Smooth muscle cell (in vitro differentiated cells): ENCODE measurements around a stretch of chr1.

DNA sequence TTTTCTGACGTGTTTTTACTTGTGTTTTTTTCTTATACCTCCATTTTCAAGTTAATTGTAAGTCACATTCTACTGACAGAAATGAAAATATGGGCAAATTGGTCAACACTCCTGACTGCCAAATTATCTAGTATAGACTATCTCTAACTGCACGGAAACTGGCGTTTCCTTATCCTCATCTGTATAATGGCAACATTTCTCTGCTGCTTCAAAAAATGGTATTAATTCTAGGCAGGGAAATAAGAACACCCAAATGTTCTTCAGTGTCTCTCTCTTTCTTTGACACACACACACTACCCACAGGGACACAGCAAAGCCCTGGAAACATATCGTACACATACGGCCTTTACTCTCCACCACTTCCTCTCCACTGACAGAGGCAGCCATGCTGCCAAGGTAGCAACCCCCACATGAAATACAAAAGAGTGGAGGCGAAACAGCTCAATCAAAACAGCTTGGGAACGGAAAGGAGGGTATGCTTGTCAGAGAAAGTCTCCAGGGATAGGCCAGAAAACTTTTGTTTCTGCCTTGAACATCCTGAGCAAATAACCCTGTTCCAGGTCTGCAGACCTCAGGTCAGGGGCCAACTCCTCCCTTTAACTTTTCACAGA is 18.3 kb downstream of the KIAA0319L start:
- RAMPAGE, long total RNA = no peak

- RAMPAGE, long total RNA = no peak
Observed at GRCh38 chr1:35554854-35555347, 2.3 kb downstream of the KIAA0319L start.

- RAMPAGE, long total RNA = no peak
Observed at GRCh38 chr1:35566051-35566502, 7.0 kb upstream of the TFAP2E start.

GRCh38 chr1:35883549-35884381 is 756 bp downstream of the AGO1 start:
- RAMPAGE, long total RNA = no peak

GRCh38 chr1:36150628-36151451 is 1.6 kb upstream of the TRAPPC3 start:
- RAMPAGE, long total RNA = no peak

DNA sequence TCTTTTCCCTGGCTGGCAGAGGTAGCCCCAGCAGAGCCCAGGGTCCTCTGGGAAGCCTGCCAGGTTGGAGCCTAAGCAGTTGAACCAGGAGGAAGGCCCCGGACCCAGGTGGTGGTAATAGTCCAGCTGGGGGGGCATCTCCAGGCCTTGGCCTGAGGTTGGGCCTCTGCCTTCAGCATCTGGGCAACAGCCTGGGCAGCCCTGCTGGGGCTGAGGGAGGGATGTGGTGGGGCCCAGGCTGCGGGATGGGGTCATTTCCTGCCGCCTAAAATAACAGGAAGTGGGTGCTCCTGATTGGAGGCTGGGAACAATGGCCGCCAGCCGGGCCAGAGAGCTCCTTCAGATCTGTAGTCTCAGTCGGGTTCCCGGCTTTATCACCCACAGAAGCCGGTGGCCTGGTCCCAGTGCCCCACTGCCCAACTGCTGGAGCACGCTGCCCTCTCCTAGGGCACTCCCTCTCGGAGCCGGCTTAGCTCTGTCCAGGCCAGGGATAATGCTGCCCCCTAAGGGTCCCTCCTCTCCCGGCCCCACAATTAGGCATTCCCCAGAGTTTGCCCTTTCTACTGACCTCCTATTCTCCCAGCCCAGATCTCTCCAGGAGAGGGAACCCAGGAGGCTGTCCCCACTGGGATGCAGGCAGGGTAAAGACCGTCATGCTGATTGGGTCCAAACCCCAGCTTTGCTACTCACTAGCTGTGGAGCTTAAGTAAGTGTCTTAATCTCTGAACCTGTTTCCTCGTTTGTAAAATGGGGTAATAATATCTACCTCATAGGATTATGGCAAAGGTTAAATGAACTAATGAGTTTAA is 5.0 kb downstream of the MAP7D1 start:
- RAMPAGE, long total RNA = no peak

GRCh38 chr1:36225301-36225957 is 1.2 kb downstream of the THRAP3 start:
- RAMPAGE, long total RNA = no peak

DNA sequence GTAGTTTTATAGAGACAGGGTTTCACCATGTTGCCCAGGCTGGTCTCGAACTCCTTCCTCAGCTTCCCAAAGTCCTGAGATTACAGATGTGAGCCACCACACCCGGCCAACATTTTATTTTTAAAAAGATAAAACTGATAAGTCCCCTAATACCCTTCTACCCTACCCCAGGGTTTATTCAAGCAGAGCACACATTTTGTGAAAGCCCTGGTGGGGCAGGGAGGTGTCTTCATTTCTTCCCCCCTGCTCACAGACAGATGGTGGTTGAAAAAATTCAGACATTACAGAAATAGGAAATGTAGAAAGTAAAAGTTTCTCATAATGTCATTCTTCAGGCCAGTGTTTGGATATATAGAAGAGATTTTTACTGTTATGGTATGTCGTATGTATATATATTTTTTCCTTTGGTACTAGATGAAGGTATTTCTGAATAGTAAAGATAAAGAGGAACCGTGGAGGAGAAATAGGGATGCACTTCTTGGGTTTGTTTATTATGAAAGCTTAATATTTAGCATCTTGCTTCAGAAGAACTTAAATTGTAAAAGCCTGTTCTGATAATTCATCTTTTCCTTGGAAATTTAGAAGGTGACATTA is 10.0 kb downstream of the THRAP3 start:
- RAMPAGE, long total RNA = no peak

DNA sequence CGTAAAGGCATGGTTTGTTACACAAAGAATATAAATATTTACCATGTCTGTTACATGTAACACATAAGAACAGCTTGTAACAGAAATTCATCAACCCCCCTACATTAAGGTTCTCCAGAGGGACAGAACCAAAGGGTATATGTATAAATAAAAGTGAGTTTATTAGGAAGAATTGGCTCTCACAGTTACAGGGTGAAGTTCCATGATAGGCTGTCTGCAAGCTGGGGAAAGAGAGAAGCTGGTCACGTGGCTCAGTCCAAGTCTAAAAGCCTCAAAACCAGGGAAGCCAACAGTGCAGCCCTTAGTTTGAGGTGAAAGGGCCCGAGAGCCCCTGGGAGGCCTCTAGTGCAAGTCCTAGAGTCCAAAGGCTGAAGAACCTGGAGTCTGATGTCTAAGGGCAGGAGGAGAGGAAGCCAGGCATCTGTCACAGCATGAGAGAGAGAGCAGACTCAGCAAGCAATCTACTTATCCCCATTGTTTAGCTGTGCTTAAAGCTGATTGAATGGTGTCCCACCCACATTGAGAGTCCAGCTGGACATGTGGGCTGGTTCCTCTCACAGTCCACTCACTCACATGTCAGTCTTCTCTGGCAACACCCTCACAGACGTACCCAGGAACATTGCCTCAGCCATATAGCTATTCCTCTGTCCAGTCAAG is 15.9 kb downstream of the THRAP3 start:
- RAMPAGE, long total RNA = no peak

DNA sequence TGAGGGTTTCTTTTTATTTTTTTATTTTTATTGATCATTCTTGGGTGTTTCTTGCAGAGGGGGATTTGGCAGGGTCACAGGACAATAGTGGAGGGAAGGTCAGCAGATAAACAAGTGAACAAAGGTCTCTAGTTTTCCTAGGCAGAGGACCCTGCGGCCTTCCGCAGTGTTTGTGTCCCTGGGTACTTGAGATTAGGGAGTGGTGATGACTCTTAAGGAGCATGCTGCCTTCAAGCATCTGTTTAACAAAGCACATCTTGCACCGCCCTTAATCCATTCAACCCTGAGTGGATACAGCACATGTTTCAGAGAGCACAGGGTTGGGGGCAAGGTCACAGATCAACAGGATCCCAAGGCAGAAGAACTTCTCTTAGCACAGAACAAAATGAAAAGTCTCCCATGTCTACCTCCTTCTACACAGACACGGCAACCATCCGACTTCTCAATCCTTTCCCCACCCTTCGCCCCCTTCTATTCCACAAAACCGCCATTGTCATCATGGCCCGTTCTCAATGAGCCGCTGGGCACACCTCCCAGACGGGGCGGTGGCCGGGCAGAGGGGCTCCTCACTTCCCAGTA is 19.0 kb downstream of the THRAP3 start:
- RAMPAGE, long total RNA = no peak

DNA sequence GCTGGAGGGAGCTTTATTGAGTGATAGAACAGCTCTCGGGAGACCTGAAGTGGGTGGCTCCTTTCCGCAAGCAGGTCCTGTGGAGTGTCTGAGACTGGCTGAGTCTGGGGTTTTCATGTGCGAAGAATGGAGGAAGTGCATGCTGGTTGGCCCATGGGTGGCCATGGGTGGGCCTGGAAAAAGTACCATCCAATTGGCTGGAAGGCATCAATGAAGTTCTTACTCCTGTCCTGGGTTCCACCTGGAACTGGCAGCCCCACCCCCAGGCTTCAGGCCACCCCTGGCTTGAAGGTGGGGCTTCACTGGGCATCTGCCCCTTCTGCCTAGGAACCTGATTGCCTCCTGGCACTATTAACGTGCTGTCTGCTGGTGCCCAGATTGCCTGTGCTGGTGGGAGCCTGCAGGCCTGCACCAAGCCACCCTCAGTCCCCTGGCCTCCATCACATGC is 3.7 kb upstream of the LSM10 start:
- RAMPAGE, long total RNA = no peak

GRCh38 chr1:36664485-36664914 is 181.8 kb upstream of the CSF3R start:
- RAMPAGE, long total RNA = no peak

DNA sequence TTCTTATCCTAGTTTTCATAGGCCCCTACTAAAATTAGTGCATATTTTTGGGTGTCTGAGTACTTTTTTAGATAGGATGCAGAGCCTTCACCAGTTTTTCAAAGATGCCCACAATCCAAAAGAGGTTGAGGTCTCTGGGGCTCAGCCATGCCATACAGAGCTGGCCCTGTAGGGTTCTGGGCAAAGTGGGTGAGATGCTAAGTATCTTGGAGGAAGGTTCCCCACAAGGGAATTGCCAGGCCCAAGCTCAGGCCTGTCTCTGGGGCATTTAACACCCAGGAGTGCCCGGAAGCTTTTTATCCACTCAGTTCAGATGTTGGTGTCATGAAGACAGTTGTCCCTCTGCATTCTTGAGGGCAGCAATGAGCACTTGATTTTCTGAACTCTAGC is 19.7 kb upstream of the GRIK3 start:
- RAMPAGE, long total RNA = no peak

- RAMPAGE, long total RNA = no peak
Observed at GRCh38 chr1:37479913-37480352, 5.6 kb downstream of the ZC3H12A start.

- RAMPAGE, long total RNA = no peak
Observed at GRCh38 chr1:37513048-37513624, 1.4 kb downstream of the MEAF6 start.

DNA sequence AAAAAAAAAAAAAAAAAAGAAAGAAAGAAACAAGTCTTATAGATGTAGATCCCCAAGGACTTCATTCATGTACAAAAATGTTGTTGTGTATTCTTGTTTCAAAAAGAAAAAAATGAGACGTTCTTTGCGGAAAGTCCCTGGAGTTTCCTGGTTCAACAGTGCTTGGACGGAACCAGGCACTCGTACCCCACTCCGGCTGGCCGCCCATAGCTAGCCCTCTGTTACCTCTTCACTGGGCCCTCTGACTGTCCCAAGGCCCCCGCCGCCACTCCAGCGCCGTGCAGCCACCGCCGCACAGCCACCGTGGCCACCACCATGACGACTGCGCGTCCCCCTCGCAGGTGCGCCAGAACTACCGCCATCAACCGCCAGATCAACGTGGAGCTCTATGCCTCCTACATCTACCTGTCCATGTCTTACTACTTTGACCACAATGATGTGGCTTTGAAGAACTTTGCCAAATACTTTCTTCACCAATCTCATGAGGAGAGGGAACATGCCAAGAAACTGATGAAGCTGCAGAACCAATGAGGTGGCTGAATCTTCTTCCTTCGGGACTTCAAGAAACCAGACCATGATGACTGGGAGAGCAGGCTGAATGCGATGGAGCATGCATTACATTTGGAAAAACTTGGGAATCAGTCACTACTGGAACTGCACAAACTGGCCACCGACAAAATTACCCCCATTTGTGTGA is 9.5 kb downstream of the SNIP1 start:
- RAMPAGE, long total RNA = no peak

- RAMPAGE, long total RNA = no peak
Observed at GRCh38 chr1:37552886-37553776, 962 bp downstream of the SNIP1 start.

GRCh38 chr1:37689576-37690101 is 690 bp downstream of the C1orf109 start:
- RAMPAGE, long total RNA = no peak

GRCh38 chr1:37833059-37833466 is 25.1 kb upstream of the YRDC start:
- RAMPAGE, long total RNA = no peak

GRCh38 chr1:37889520-37889822 is 30.1 kb upstream of the MTF1 start:
- RAMPAGE, long total RNA = no peak